Glomerular endothelial cell (primary cell): ENCODE results near the gene CETP.

- RAMPAGE, long total RNA = no peak
Observed at GRCh38 chr16:56833300-56833808, 31.7 kb upstream of the SLC12A3 start.

GRCh38 chr16:56858420-56858779 is 6.6 kb upstream of the SLC12A3 start:
- RAMPAGE, long total RNA = no peak

DNA sequence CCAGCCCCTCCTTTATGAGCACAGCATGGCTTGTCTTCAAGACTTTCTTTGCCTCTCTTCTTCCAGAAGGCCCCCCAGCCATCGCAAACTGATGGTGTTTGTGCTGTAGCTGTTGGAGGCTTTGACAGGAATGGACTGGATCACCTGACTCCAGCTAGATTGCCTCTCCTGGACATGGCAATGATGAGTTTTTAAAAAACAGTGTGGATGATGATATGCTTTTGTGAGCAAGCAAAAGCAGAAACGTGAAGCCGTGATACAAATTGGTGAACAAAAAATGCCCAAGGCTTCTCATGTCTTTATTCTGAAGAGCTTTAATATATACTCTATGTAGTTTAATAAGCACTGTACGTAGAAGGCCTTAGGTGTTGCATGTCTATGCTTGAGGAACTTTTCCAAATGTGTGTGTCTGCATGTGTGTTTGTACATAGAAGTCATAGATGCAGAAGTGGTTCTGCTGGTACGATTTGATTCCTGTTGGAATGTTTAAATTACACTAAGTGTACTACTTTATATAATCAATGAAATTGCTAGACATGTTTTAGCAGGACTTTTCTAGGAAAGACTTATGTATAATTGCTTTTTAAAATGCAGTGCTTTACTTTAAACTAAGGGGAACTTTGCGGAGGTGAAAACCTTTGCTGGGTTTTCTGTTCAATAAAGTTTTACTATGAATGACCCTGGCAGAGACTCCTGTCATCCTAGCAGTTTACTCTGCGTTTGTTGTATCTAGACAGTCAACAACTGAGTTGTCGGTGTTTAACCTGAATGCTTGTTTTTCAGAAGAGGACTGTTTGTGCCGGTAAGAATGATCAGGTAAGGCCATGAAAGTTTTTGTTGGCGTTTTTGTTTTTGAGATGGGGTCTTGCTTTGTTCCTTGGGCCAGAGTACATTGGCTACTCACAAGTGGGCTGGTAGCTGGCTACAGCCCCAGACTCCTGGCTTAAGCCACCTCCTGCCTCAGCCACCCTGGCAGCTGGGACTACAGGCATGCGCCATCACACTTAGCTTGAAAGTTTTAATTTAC is 11.6 kb downstream of the HERPUD1 start:
- RAMPAGE, long total RNA = no peak

DNA sequence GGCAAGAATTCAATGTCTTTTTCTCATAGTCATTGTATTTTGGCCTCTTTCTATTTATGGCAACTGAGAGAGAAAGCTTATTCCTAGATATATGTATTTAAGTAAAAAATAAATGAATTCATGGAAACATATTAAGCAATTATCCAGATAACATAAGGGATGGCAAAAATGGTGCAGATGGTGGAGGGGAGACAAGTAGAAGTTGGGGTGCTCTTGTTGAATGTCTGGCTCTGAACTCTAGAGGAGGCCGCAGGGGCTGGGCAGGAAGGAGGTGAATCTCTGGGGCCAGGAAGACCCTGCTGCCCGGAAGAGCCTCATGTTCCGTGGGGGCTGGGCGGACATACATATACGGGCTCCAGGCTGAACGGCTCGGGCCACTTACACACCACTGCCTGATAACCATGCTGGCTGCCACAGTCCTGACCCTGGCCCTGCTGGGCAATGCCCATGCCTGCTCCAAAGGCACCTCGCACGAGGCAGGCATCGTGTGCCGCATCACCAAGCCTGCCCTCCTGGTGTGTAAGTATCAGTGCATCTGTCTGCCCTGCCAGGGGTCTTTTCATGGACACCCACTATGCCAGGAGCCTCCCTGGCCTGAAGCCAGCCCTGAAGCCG is at the start of gene CETP:
CETP (plus strand) TSS at position 372 of the 615 bp plus-strand sequence.
- RAMPAGE, long total RNA = no peak

DNA sequence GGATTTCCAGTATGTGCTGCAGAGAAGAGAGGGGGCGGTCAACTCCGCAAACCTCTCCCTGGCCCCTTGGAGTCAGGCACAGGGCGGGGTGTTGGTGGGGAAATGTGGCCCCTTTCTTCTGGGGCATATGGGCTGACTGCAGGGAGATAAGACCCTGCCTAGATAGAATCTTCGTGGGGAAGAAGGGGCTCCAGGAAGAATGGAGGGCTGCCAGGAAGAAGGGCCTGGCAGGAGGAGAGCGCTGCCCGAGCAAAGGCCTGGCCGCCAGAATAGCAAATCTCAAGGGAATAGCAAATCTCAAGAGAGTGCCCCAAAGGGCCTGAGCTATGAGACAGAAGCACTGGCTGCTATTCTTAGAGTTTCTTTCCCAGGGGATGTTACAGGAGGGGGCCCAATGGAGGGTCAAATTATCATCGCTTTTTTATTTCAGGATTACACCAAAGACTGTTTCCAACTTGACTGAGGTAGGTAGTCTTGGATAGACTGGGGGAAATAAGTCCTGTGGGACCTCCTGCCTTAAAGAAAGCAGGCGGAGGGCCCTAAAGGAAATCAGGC is 8.1 kb upstream of the NLRC5 start:
- RAMPAGE, long total RNA = no peak

GRCh38 chr16:57016239-57016548 is 26.8 kb downstream of the NLRC5 start:
- RAMPAGE, long total RNA = no peak

- RAMPAGE, long total RNA = no peak
Observed at GRCh38 chr16:57084082-57084793, 8.1 kb upstream of the CPNE2 start.

DNA sequence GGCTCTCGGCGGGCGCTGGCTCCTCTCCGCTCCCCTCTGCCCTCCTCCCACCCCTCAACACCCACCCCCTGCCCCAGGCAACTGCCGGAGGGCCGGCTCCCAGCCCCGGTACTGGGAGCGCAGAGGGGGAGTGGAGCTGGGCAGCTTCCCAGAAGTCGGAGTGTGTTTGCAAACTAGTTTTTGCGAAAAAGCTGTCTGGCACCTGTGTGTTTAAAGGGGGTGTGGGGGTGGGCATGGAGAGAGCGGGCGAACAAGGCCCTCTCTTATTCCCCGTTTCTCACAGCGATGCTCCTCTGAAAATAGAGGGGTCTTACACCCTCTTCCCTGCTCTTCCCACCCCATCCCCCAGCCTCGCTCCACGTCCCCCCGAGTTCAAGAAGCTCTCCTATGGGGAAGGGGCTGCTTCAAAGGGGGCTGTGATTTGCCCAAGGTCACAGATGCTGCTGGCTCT is 812 bp downstream of the CPNE2 start:
- RAMPAGE, long total RNA = no peak

GRCh38 chr16:57131247-57131942 is 39.0 kb downstream of the CPNE2 start:
- RAMPAGE, long total RNA = no peak

DNA sequence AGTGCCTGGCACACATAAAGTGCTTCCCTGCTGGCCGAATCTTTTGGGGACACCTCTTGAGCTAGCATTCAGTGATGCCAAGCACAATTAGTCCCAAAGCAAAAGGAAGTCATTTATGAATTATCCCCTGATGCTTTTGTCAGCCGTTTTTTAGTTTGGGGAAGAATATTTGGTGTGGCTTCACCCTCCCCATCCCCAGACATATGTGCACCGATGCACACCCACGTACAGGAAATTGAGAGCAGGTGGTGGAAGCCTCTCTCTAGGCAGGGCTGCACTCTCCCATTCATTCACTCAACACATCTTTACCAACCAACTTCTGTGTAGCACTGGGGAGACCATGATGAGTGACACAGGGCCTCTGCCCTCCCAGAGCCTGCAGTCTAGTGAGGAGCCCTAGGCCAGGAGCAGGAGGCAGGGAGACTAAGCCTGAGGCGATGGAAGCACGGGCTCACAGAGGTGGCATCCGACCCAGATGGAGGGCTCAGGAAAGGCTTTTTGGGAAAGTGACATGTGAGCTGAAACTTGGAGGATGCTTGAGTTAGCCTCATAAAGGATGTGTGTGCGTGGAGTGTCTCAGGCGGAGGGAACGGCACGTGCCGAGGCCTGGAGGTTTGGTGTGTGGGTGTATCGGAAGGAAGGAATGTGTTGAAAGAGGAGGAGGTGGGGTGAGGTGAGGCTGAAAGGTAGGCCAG is 43.9 kb downstream of the PSME3IP1 start:
- RAMPAGE, long total RNA = no peak

DNA sequence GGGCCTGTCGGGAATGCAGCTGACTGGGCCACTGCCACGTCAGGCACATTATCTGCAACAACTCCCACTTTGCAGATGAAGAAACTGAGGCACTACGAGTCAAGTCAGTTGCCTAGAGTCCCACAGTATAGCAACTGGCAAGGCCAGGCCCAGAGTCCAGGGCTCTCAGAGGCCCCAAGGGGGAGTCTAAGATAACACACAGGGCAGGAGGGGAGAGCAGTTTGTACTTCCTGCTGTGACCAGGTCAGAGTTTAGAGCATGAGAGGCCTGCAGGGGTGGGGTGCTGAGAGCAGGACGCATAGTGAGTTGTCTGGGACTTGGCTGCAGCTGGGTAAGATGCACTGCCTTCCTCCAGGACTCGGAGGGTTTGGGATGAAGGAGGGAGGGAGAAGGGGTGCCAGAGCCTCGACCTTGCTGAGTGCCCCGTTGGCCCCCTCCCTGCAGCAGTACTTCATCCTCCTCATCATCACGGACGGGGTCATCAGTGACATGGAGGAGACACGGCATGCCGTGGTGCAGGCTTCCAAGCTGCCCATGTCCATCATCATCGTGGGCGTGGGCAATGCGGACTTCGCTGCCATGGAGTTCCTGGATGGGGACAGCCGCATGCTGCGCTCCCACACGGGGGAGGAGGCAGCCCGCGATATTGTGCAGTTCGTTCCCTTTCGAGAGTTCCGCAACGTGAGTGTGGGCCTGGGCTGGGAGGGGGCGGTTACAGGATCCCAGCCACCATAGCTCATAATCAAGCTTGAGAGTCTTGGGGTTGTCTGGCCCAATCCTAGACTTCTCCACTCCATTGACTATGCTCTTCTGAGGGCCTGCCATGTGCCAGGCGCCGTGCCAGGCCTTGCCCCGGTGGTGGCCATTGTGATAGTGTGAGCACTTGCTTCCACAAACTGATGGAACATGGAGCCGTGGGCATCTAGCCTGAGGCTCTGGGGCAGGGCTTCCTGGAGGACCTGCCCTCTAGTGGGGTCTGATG is 39.9 kb downstream of the PSME3IP1 start:
- RAMPAGE, long total RNA = no peak

DNA sequence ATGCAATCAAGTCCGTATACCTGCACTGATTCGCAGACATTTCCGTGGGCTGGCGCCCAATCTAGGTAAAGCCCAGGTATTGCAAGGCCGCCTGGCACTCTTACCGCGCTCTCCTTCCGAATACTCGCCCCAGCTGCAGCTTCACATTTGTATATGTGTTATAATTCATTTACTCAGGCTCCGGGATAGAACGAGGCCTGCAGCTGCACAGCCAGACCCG is 16.4 kb upstream of the PLLP start:
- RAMPAGE, long total RNA = no peak

GRCh38 chr16:57379224-57380009 is 7.1 kb downstream of the CX3CL1 start:
- RAMPAGE, long total RNA = no peak

DNA sequence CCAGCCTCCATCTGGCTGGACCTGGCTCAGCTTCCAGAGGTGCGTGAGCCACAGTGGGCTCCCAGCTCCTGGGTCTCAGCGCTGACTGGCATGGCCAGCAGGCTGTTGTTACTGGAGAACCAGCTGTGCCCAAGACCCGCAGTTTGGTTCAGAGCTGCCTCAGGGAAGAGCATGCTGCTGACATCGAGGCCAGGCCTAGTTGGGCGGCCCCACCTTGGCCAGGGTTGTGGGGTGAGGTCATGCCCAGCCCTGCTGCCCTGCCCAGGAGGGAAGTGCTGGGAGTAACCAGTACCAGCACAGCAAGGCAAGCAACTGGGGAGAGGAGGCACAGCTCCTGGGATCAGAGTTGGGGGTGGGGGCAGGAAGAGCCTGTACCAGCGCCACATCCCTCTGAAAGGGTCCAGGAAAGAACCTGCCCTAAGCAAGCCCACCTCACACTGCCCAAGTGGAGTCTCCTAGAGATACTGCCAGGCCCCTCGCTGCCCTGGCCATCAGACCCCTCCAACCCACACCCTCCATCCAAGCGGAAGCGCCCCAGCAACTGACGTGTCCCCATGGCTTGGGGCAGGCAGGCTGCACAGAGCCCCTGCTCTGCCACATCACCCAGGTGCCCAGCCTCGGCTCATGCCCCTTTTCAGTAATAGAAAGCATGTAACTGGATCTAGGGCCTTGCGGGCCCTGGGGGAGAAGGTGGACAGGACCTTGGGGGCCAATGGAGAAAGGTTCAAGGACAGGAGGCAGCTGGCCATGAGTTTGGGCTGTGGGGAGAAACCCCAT is 1.0 kb downstream of the DOK4 start:
- RAMPAGE, long total RNA = no peak

- RAMPAGE, long total RNA = no peak
Observed at GRCh38 chr16:57486929-57487545, 744 bp upstream of the DOK4 start.

DNA sequence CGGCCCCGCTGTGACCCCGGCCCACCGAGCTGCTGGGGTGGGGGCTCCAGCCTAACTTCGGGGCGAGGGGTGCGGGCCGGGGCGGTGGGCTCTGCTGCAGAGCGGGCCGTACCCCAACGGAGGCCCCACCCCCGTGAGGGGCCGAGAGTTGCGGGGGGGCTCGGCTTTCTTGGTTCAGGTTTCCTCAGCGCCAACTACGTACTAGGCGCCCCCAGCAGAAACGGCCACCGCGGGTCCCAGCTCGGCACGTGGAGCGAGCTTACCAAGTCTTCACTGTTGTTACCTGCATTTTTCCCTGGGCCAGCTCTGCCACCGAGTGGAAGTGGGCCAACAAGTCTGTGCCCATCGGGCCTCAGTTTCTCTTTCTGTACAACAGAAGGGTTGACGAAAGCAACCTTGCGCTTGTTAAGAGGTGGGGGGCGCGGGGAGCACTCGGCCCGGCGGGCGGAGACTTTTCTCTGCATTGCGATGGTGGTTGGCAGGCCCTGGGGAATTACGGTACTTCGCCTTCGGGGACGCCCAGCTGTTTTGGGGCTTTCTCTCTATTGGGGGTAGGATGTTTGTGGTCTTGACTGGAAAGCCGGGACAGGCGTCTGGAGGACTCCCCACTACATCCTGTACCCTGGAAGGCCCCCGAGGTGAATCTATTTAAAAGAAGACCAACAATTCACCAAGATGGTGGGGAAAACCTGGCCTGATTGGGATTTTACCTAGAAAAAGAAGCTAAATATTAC is 473 bp upstream of the CCDC102A start:
- RAMPAGE, long total RNA = no peak

GRCh38 chr16:57630415-57631394 is 2.3 kb downstream of the ADGRG1 start:
- RAMPAGE, long total RNA = no peak

DNA sequence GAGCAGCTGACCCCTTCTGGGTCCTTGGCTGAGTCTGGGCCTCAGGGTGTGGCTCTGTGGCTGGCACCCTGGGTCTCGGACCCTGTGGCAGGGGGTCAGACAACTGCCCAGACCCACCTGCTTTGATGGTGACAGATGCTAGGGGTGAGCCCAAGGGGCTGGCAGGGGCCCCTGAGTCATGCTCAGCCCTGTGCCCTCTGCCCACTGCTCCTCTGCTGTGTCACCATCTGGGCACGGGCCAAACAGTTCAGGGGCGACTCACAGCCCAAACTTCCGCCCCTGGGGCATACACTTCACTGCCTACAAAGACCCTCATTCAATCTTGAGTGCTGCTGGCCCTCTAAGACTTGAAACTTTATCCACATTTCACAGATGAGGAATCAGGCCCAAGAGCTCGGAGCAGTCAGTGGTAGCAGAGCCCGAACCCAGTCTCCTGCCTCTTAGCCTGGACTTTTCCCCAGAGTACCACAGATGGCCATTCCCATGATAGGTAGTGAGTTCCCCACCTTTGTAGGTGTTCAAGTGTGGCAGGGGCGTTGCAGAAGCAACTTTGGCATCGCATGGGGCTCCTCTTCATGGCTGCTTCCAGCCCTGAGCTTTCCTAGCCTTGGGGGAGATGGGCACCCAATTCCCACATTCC is 5.9 kb downstream of the ADGRG1 start:
- RAMPAGE, long total RNA = no peak

DNA sequence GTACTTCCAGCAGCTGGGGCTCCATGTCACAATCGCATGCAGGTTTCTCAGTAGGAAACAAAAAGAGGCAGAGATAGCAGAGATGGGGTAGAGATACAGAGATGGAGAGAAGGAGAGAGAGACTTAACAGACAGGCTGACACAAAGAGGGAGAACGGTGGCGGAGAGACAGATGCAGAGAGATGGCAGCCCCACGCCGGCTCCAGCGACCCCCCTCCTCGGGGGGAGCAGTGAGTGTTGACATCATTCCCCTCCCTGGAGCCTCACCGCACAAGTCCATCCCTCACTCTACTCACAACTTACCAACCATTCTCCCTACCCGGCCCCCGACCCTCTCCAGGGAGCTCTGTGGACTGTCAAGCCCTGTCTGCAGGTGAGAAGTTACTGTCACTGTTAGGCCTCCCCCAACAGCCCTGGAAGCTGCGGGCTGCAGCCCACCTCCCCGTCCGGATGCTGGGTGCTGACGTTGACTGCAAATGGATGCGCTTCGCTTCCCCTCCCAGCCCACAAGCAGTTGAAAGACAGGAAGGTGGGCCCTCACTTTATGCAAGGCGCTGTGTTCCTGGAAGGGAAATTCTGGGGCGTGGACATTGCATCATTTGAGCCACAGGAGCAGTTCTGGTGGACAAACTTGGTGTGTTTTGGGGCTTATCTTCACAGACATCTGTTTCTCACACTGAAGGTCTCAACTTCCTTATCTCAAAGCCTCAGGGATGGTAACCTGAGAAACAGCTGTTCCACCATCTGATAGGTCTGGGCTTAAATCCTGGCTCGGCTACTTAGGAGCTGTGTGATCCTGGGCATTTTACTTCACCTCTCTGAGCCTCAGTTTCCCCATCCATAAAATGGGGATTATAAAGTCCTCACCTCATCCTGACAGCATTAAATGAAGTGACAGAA is 4.9 kb upstream of the DRC7 start:
- RAMPAGE, long total RNA = no peak

DNA sequence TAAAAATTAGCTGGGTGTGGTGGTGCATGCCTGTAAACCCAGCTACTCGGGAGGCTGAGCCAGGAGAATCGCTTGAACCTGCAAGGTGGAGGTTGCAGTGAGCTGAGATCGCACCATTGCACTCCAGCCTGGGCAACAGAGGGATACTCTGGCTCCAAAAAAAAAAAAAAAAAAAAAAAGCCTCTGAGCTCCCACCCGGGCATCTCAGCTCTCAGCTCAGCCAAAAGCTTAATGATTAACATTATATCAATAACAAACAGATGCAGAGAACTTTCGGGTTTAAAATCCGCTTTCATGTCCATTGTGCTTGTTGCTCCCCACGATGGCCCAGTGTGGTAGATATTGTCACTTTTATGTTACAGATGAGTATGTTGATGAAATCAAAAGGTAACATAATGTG is 9.2 kb downstream of the DRC7 start:
- RAMPAGE, long total RNA = no peak